Occipital lobe (tissue), 2 donors: ENCODE results near the genes OR2M5 and LYPD8.

DNA sequence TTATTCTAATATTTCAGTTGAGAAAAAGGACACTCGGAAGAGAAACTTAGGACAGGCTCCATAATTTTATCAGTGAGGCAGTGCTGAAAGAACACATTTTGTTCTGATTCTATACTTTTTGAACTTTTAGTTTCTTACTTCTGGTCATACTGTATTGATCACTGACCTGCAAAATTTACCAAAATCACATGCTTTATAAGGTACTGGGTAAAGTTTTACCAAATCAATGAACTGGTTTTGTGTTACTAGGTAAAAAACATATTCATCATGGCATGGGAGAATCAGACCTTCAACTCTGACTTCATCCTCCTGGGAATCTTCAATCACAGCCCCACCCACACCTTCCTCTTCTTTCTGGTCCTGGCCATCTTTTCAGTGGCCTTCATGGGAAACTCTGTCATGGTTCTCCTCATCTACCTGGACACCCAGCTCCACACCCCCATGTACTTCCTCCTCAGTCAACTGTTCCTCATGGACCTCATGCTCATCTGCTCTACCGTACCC is at the start of gene OR2M5:
Gene OR2M5, plus strand, starts transcription at position 268 of the 504 bp plus-strand sequence.
- RAMPAGE, long total RNA: no peak

GRCh38 chr1:248755644-248755987 is at the start of gene LYPD8:
Gene LYPD8, minus strand, starts transcription at chr1:248755759.
- RAMPAGE, long total RNA: no peak

GRCh38 chr1:248828710-248829419 is 3.1 kb upstream of the SH3BP5L start:
- RAMPAGE, long total RNA: no peak

- RAMPAGE, long total RNA: no peak
Measured at GRCh38 chr1:248851552-248852376, 7.1 kb downstream of the ZNF692 start.

GRCh38 chr1:248862643-248864019 is 4.2 kb upstream of the ZNF692 start:
- RAMPAGE, long total RNA: no peak